GM12892 (cell line): ENCODE results near the gene DPYSL4.

DNA sequence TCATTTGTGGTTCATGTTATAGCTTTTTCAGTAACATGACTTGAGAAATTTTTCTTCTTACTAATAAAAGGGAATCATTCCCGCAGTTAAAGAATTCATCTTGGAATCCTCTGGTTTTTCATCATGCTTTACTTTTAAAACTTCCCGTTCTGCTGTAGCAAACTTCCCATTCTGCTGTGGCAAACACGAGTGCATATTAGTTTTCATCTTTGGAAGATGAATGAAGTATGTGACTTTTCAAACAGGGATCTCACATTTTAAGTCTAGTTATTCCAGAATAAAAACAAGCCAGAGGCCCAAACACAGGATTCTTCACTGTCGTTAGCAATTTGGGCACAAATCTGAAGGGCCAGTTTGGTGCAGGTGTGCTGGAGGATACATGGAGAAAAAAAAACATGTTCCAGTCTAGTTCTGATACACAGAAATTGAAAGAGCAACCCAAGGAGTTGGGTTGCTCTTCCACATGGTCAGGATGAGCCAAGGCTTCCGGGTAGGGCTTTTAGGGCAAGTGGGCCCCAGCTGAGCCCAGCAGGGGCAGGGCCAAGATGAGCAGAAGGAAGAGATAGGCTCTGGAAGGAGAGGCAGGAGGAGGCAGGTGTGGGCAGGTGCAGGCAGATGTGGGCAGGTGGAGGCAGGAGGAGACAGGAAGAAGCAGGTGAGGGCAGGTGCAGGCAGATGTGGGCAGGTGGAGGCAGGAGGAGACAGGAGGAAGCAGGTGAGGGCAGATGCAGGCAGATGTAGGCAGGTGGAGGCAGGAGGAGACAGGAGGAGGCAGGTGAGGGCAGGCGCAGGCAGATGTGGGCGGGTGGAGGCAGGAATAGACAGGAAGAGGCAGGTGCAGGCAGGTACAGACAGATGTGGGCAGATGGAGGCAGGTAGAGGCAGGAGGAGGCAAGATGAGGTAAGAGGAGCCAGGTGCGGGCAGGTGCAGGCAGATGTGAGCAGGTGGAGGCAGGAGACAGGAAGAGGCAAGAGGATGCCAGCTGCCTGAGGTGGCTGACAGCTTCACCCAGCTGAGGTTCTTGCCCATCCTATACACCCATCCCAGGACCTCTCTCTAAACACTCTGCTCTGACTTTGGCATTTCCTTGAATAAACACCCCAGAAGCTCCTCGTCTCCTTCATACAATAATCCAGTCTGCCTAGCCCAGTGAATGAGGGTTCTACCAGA, 32.7 kb downstream of the PTPRE start:
- RRBS: no CpG with 5 or more reads among the region's 9 CpGs

- RRBS: no CpG with 5 or more reads among the region's 6 CpGs
These were observed 41.9 kb downstream of the PTPRE start for GRCh38 chr10:127948721-127949302.

DNA sequence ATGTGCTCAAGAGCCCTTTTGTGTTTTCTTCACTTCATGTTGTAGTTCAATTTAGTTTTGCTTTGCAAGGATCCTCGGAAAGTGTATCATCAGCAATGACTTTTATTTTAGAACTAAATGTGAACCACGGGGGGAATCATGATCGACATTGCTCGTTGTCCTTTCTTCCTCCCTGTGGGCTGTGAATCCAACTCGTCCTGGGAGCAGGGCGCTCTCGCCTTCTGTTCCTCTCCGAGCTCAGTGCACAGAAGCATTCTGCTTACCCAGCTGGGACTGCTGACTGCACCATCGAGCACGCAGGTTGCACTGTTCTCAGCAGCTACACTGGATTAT, 92.3 kb downstream of the PTPRE start:
- RRBS: no CpG with 5 or more reads among the region's 10 CpGs

GRCh38 chr10:128052455-128053076, 73.7 kb downstream of the MKI67 start:
- RRBS: no CpG with 5 or more reads among the region's 11 CpGs

GRCh38 chr10:128063758-128064819, 62.1 kb downstream of the MKI67 start:
- RRBS: no CpG with 5 or more reads among the region's 17 CpGs

DNA sequence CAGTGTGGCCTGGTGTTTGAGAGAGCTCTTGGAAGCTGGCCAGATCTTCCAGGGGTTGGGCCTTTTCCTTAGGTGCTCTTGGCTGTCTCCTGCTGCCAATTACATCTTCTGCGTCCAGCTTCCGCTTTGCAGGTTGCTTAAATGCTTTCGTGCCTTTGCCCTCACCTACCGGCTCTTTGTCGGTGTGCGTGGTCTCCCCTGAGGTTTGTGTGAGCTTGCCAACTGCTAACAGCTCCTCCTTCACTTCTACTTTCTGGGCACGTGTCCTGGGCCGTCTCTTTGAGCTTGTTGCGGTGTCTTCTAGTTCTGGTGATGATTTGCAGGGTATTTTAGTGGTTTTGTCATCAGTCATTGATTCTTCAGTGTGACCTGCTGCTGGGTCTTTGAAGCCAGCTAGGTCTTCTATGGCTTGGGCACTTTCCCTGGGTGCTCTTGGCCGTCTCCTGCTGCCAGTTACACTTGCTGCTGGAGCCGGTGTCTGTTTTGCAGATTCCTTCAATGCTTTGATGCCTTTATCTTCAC, 23.1 kb downstream of the MKI67 start:
- RRBS: no CpG with 5 or more reads among the region's 11 CpGs

GRCh38 chr10:128103568-128104513, 22.4 kb downstream of the MKI67 start:
- RRBS: no CpG with 5 or more reads among the region's 14 CpGs

GRCh38 chr10:128854806-128855358, 612.2 kb upstream of the MGMT start:
- RRBS: no CpG with 5 or more reads among the region's 5 CpGs

DNA sequence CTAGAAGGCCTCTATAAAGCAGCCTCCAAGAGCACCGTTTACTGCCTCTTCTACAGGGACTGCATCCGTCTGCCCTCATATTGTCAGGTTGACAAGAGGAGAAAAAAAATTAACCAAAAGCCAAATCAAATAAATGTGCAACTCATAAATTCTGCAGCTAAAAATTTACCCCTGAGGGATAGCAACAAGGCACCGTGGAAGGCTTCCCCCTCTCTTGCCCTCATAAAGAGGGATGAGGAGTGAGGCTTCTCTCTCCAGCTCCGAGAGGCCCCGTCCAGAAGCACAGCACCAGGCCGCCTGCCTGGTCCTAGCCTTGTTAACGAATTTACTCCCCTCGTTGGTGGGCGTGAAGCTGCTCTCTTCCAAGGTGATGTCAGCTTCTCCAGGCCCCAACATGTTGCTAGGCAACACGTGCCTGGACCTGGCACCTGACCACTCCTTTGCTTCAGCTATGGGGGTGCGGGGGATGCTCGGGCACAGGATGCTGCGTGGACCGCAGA, 135.3 kb upstream of the MGMT start:
- RRBS: no CpG with 5 or more reads among the region's 14 CpGs

DNA sequence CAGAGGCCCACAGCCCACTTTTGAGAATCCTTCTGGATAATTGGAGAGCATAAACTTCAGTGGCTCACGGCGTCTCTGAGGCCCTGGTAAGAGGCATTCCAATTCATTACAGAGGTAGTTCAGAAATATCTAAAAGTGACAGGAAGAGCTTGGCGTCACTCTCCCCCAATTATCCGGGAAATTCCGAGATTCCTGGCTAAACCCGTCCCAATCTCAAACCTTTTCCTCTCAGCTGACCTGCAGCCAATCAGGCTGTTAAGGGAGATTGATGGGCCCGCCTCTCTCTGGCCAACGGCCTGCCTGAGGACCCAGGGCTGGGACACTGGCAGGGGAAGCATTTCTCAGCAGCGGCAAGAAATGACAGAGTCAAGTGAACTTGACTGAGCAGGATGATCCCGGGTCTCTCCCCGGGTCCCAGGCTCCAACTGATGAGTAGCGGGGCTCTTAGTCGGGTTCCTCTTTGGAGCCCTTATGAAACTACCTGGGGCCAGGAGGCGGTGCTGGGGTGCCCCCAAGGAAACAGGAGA, 72.3 kb downstream of the EBF3 start:
- RRBS: no CpG with 5 or more reads among the region's 14 CpGs

DNA sequence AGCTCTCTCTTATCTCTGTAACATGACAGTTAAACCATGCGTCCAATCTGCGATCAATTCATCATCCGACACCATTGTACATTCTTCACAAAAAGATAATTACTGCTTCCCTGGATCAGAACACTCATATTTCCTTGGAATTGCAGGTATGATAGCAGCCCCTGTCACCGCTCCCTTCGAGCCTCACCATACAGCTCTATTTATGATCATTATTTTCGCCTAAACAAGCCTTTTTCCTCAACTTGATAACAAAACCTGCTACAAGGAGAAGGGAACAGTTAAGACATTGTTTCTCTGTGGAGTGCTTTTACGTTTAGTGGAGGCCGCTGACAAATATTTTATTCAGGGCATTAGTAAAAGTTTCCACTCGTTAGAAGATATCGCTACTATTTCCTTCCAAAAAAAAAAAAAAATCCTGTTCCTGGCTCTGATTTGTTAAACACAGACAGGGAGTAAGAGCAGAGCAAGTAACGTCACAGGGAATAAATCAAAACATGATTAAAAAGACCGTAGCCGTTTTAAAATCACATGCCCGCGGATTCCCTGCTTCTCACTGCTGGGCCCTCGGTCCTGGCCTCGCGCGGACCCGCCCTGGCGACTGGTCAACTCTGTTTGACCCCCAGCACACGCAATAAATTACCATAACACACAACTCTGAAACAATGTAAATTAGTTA, 18.3 kb downstream of the EBF3 start:
- RRBS: no CpG with 5 or more reads among the region's 22 CpGs

- RRBS: no CpG with 5 or more reads among the region's 11 CpGs
These were observed 7.2 kb downstream of the EBF3 start for GRCh38 chr10:129956830-129957369.

- RRBS: no CpG with 5 or more reads among the region's 34 CpGs
These were observed 216.8 kb downstream of the TCERG1L start for GRCh38 chr10:131094465-131095385.

DNA sequence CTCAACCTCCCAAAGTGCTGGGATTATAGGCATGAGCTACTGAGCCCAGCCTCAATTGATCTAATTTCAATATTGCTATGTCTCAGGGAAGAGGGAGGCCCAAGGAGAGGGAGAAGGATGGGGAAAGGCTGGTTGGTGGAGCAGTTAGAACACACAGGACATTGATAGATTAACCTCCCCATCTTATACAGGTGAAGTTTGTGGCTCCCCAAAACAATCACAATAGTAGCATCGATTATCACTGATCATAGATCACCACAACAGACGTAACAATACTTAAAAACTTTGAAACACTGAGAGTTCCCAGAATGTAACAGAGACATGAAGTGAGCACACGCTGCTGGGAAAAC, 42.1 kb downstream of the TCERG1L start:
- RRBS: no CpG with 5 or more reads among the region's 3 CpGs

DNA sequence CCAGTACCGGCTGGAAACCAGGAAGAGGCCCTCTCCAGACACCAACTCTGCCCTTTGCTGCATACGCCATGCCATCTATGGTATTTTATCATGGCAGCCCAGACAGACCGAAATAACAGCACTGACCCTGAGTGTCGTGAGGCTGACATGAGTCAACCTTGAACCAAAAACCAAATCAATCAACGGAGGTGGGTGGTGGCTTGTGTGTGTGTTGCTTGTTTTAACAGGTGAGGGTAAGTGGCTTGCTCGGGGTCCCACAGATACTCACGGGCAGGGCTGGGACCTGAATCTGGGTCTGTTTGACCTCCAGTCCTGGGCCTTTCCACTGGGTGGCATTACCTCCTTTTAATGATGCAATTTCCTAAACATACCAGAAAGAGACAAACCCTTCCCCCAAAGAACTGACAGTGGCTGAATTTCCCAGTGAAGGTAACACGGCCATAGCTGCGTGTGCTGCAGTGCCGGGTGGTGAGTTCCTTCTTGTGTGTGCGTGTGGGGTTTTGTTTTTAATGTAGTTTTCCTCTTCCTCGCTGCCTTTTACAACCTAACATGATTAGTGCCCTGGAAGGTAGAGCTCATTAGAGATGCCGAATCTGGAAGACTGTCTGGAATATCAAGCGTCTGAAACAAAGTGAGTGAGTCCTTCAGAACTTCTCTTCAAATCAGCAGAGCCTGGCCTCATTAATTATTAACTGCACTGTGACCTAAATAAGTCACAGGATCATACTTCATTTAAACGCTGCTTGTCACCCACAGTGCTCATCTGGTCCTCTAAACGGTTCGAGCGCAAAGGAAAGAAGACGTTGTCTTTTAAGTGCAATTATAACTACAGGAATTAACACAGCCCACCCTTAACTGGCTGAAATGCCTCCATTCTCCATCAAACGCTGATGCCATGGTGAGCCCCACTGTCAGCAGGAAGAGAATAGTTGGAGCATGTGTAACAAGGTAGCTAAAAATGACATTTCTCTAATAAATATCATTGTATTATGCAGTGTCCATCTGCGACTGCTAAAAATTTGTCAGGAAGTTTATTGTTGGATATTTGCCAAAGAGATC, 166.1 kb upstream of the TCERG1L start:
- RRBS: no CpG with 5 or more reads among the region's 21 CpGs

- RRBS: 96% methylated on average over 4 of the region's 23 CpGs
These were observed 32.6 kb downstream of the BNIP3 start for GRCh38 chr10:131948835-131949859.

DNA sequence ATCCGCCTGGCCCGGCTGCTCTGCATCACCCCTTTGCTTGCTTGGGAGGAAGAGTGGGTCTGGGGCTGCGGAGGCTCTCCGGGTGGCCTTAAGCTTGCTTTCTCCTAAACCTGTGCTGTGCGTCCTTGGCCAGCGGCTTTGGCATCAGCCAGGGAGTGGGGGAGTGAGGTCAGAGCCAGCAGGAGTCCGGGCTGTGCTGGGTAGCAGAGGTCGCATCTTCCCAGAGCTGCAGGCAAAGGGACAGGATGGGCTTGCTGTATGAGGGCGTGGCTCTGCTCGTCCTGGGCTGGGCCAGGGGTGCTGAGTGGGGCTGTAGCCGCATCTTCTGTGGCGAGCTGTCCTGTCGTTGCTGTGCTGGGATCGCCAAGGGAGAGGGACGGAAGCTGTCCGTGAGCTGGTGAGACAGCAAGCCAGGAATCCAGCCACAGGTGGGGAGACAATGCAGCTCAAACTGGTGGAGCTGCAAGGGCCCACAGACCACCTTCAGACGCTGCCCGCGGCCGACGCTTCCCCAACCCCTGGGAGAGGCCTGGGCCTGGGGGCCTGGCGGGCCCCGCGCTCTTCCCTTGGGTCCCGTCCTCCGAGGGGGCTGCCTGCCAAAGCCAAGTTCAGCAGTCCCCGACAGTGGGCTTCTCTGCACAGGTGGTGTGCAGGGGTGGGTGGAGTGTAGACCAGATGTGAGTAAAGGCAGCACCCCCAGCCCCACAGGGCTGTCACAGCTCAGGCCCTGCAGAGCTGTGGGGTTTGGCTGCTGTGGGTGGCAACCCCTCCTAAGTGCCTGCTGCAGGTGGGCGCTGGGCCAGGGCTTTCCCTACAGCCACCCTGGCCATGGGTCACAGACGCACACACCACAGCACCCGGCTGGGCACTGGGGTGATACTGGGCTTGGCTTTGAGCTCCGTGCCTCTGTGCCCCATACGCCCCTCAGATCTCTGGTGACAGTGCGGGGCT, 20.8 kb downstream of the BNIP3 start:
- RRBS: 96% methylated on average over 3 of the region's 33 CpGs

DNA sequence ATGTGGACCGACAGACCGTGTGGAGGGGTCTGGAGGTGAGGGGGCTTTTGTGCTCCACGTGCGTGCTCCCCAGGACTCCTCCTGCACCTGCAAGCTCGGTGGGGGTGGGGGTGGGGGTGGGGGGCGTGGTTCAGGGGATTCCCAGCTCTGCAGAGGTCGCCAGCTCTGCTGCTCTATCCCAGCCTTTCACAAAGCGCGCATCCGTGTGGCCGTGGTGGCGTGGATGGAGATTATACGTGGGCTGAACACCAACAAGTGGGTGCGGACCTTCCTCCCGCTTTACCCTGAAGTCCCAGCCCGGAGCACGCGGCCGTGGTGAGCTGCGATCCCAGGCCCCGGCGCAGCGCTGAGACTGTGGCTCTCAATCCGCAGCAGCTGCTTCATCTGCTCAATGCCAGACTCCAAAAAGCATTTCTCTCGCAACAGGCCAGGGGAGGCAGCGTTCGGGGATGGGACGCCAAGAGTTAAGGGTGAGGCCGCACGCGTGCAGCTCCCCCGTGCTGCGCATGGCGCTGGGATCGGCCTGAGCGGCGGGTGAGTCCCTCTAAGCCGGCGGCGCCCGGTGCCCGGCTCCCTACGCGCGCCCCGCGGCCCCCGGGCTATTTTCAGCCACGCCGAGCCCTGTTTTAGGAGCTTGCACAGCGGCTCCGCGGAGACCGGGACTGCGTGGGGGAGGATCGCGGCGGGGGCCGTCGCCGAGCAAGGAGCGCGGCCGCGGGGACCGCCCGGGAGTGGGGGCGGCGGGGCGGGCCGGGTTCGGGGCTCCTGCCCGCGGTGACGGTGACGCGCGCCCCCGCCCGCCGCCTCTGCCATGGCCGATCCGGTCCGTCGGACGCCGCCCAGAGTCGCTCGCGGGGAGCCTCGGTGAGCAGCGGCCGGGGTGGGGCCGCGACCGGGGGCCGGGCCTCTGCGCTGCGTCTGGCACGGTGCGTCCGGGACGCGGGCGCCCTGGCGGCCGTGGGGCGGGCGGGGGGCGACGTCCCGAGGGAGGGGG, 29.6 kb upstream of the JAKMIP3 start:
- RRBS: 6% methylated on average over 48 of the region's 112 CpGs

- RRBS: 34% methylated on average over 24 of the region's 43 CpGs
These were observed 1.1 kb upstream of the DPYSL4 start for GRCh38 chr10:132185675-132186033.

- RRBS: 33% methylated on average over 24 of the region's 66 CpGs
These were observed at the start of gene DPYSL4 for GRCh38 chr10:132186543-132187112. Gene DPYSL4 (plus strand): TSS chr10:132186948.